PC-3 (cell line): ENCODE results near the genes DNM1L and ALG10.

- RAMPAGE, long total RNA: no peak
These were observed 55.6 kb downstream of the FGD4 start for GRCh38 chr12:32454860-32455481.

- RAMPAGE, long total RNA: no peak
These were observed 86.4 kb downstream of the FGD4 start for GRCh38 chr12:32485662-32486226.

- RAMPAGE, long total RNA: no peak
These were observed 103.3 kb downstream of the FGD4 start for GRCh38 chr12:32502559-32503082.

DNA sequence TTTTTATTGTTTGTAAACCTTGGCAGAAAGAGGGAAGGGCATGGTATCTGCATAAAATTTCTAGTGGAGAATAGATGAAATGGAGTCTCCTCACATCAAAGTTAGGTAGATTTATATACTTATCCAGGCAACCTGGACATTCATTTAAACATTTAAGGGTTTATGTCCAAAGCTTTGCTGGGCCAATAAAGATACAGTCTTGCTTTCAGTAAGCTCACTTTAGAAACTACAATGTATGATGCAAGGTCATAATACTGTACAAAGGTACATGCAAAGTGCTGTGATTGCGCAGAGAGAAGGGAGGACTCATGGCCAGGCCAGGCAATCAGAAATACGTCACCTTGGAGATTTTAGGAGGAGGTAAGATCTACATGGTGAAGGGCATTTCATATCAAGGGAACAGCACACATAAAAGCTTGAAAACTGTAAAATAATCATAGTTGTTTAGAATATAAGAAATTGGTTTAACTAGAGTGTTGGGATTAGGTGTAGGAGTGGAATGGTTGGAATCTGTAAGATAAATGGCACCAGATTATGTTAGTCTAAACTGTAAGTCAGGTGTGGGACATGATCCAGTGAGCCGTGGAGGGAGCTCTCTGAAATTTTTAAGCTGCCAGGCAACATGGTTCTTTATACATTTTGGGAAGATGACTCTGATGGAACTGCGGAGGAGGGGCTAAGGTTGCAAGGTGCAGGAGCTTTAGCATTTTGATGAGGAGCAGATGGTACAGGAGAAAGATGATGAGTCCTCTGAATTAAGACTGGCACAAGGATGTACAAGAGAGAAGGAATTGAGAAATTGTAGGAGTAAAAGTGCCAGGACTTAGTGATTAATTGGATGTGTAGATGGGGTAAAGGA, 113.7 kb downstream of the FGD4 start:
- RAMPAGE, long total RNA: no peak

- RAMPAGE, long total RNA: no peak
These were observed 51.3 kb upstream of the DNM1L start for GRCh38 chr12:32627562-32628341.

- RAMPAGE, long total RNA: no peak
These were observed at the start of gene DNM1L for GRCh38 chr12:32678893-32679802. Gene DNM1L (plus strand): TSS chr12:32679301.

- RAMPAGE, long total RNA: no peak
These were observed 29.2 kb downstream of the YARS2 start for GRCh38 chr12:32726274-32727099.

DNA sequence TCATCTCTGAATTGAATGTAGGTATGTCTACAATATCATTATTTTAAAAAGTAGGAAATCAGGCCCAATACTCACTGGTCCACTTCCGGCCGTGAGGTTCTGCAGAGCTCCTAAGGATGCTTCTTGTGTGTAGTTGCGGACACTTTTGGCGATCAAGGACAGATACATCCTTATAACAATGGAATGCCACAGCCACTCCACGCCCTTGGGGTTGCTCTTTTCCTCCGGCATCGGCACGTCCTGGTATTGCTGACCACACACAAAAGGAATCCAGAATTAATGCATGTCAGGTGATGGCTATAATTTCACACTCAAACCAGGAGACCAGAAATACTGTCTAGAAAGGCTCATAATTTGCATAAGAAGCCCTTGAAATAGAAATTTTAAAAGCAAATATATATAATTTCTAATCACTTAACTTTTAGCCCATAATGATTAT, 65.6 kb upstream of the YARS2 start:
- RAMPAGE, long total RNA: no peak

DNA sequence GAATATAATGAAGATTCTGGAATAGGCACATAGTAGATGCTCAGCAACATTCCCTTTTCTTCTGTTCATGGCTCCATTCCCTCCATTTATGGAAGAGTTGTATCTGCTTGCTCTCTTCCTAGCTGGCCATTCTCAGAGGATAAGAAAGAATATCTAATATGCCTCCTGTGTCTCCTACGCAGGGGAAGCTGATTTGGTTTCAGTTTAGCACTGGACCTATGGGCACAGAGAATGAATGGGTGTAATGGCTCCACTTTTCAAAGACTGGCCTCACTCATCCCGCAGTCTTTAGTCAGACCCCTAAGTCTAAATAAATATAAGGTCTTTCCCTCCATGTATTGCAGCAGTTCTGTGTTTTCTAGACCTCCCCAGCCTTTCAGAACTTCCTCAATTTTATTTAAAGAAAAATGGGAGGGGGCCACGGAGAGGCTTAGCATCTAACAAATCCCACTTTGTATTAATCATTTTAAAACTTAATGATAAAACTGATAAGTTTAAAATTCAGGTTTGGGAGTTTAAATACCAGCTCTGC, 1.9 kb downstream of the PKP2 start:
- RAMPAGE, long total RNA: no peak

DNA sequence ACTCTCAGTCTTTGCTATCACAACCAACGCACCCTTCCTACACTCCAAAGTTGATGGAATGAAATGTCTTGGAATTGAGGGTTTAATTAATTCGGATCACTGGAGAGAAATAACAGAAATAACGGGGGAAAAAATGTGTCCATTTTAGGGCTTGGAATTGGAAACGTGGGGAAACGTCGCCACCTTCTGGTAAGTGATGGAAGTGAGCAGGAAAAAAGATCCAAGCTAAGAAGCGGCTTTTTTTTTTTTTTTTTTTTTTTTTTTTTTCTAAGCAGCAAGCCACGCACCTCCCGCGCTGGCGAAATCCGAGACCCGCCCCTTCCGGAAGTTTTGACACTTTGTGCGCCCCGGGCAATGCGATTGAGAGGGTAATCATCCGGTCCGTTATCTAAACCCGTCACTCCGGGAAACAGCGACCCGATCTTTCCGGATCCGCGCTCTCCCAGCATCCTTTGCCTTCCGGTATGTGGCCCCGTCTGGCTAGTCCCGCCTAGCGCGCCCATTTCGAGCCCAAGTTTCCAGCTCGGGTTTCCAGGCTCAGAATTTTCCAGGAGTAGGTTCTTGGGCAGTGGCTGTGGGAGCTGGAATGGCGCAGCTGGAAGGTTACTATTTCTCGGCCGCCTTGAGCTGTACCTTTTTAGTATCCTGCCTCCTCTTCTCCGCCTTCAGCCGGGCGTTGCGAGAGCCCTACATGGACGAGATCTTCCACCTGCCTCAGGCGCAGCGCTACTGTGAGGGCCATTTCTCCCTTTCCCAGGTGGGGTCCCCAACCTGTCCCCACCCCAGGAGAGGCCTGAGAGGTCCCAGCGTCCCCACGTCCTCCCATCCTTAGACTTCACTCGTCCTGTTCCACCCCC, at the start of gene ALG10:
TSS of gene ALG10 (plus strand) at position 483 of the 857 bp plus-strand sequence.
- RAMPAGE, long total RNA: no peak

DNA sequence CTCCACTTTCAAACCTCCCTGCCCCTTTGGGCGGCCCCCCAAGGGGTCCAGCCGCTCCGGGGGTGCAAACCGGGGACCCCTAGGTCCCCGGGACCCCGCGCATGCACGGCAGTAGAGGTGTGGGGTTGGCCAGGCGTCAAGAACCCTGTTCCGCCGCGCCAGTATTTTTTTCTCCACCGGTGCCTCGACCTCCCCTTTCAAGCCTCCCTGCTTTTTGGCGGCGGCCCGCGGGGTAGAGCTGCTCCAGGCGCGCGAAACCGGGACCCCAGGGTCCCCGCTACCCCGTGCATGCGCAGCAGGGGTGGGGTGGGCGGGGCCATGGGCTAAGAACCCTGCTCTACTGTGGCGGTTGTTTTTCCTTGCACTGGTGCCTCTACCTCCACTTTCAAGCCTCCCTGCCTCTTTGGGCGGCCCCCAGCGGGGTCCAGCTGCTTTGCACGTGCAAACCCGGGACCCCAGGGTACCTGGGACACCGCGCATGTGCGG, 326.5 kb downstream of the ALG10 start:
- RAMPAGE, long total RNA: no peak

- RAMPAGE, long total RNA: no peak
These were observed 239.8 kb upstream of the CPNE8 start for GRCh38 chr12:39145014-39145829.

GRCh38 chr12:39351546-39352325, 91.2 kb downstream of the KIF21A start:
- RAMPAGE, long total RNA: no peak

GRCh38 chr12:39406556-39407430, 36.1 kb downstream of the KIF21A start:
- RAMPAGE, long total RNA: no peak

GRCh38 chr12:39839073-39839581, 213.1 kb downstream of the C12orf40 start:
- RAMPAGE, long total RNA: no peak

DNA sequence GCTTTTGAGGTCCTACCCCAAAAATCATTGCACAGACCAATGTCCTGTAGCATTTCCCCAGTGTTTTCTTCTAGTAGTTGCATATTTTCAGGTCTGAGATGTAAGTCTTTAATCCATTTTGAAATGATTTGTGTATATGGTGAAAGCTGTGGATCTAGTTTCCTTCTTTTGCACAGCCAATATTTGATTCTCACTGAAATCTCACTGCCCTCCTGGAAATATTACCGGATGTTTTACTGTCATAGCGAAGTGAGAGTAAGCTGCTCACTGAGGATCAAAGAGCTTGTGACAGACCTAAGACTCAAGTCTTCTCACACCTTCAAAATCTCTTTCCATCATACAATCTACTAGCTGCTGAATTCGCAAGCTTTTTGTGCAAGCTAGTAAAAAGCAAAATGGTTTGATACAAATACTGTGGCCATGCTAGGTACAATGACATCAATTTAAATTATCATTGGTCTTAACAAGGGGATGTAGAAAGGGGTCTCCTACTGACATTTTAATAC, 3.9 kb downstream of the LRRK2 start:
- RAMPAGE, long total RNA: no peak

DNA sequence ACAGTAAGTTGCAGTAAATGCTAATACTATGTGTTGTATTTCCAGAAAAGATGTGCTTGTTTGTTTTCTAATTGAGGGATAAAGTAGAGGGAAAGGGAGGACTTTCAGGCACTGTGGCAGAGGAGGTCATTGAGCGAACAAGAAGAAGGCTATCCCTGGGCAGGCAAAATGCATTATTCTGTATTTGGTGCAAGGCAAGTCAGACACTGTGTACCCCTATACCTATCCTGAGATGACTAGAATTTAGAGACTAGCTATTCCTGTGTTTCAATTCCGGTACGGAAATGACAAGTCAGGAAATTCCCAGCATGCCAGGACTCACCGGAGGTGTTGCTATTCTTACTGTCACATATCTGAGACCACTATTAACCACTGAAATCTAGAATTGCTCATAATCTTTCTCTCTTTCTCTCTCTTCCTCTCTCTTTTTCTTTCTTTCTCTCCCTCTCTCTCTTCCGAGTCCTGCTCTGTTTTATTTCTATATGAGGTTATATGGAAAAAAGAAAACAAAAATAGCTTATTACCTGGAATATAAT, 297.1 kb downstream of the PDZRN4 start:
- RAMPAGE, long total RNA: no peak

DNA sequence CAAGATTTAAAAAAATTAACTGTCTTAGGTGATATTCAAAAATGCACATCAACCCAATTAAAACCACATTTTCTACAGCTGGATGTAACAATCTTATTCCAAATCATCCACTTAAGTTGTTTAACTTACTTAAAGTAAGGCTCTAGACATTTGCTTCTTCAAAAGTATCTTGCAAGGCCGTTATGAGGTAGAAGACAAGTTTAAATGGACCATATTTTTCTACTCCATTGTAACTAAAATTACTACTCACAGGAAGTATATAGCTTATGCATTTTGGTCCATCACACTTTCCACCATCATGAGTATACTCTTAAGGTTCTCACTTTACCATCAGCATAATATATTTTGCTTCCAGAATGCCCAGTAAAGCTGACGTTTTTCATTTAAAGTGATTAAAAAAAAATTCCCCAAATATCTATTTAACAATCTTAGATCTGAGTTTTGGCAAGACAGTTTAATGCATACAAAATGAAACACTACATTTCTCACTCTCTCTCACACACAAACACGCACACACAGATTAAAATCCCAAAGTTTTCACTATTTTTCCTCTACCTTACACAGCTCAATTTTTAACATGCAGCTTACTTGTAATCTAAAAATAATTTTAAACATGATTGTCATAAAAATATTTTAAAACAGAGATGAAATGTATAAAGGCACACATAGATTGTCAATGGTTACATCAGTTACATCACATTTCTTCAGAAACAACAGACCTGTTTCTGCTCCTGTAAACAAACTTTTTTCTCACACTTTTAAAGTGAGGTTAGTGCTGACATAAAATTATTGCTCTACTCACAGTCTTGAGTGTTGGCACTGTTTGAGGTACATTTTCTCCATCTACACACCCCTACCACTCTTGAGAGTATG, 57.8 kb downstream of the GXYLT1 start:
- RAMPAGE, long total RNA: no peak

GRCh38 chr12:42313496-42314247, 12.2 kb downstream of the ZCRB1 start:
- RAMPAGE, long total RNA: no peak

- RAMPAGE, long total RNA: no peak
These were observed 1.6 kb downstream of the PRICKLE1 start for GRCh38 chr12:42587762-42588469.